ENCODE results near the gene SLC38A10.

GRCh38 chr17:81051080-81051619 lies 16.2 kb downstream of the BAIAP2 start:
- RRBS = no CpG with 5 or more reads among the region's 14 CpGs

GRCh38 chr17:81121708-81122415 lies 43.4 kb upstream of the PVALEF start:
- RRBS = 72% methylated on average over 17 of the region's 71 CpGs

DNA sequence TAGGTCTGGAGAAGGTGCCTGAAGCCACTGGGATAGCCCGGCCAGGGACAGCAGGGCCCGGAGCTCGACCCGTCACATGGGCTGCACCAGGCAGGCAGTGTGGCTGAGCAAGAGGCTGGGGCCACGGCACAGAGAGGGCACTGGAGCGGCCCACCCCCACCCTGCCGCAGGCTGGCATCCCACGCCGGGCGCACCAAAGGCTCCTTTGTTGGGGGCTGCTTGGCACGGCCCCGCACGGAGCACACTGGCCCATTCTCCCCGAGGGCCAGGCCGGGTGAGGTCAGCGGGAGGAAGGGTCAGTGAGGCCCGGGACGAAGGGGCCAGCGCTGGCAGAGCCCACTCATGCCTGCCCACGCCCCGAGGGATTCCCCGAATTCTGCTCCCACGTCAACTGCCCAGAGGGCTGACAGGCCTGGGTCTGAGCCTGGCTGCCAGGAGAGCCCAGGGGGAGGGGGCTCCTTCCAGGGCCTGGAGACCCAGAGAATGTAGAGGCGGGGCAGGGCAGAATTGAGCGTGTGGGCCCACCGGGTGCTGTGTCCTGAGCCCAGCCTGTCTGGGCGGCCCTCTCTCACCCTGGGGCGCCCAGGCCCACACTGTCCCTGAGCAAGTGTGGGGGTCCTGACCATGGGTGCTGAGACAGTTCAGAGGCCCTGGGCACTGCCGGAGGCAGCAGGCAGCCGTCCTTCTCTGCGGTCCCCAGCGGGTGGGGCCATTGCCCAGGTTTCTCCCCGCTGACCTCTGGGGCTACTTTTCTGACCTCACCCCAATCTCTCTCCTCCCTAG lies 36.3 kb upstream of the PVALEF start:
- RRBS = 91% methylated on average over 5 of the region's 33 CpGs

DNA sequence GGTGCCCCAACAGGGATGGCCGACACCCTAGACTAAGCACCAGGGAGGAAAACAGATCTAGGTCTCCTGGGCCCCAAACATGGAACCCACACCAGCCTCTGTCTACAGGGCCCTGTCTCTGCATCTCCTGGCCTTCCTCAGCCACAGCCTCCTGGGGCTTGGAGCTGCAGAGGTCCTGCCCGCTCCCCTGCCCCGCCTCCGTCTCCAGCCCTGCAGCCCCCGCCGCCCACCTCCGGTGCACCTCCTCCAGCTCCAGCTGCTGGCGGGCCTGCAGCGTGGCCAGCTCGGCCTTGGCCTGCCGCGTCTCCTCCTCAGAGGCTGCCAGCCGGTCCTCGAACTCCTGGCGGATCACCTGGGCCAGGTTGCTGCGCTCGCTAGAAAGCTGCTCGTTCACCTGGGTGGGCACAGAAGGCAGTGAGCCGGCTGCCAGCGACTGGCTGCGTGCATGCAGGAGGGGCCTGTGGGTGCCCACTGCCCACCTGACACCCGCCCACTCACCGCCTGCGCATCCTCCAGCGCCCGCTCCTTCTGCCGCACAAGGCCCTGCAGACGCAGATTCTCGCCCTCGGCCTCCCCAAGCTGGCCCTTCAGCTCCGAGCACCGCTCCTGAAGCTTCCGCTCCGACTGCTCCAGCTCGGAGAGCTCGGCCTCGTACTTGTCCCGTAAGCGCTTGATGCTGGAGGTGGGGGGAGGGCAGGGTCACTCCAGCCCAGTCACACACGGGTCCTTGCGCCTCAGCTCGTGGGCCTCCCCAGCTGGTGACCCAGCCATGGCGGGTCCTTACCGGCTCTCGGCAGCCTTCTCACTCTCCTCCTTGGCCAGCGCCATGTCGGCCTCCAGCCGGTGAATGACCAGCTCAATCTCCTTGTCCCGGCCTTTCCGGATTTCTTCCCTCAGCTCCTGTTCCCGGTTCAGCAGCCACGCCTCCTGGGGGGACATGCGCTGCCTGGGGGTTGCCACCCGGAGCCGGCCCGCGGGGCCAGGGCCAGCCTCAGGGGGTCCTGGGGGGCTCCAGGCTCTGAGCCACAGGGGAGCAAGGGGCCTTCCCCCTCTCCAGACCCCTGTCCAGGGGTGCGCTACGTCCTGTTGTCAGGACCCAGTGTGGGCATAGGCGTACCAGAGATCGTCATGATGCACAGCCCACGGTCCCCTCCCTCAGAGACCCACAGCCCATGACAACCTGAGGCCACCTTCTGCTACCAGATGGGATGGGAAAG lies 24.8 kb upstream of the AATK start:
- RRBS = 95% methylated on average over 18 of the region's 62 CpGs

- RRBS = no CpG with 5 or more reads among the region's 15 CpGs
These were observed 1.5 kb downstream of the TEPSIN start for GRCh38 chr17:81237179-81237863.

GRCh38 chr17:81295070-81295908 lies at the start of gene SLC38A10:
TSS of gene SLC38A10 (minus strand) at chr17:81295307.
- RRBS = 4% methylated on average over 23 of the region's 65 CpGs

GRCh38 chr17:81416600-81417016 lies 21.4 kb downstream of the BAHCC1 start:
- RRBS = no CpG with 5 or more reads among the region's 13 CpGs

GRCh38 chr17:81451483-81452078 lies 56.3 kb downstream of the BAHCC1 start:
- RRBS = 94% methylated on average over 4 of the region's 26 CpGs

GRCh38 chr17:81453746-81454157 lies 58.5 kb downstream of the BAHCC1 start:
- RRBS = no CpG with 5 or more reads among the region's 7 CpGs

GRCh38 chr17:81456726-81457643 lies 55.6 kb downstream of the ACTG1 start:
- RRBS = no CpG with 5 or more reads among the region's 15 CpGs

DNA sequence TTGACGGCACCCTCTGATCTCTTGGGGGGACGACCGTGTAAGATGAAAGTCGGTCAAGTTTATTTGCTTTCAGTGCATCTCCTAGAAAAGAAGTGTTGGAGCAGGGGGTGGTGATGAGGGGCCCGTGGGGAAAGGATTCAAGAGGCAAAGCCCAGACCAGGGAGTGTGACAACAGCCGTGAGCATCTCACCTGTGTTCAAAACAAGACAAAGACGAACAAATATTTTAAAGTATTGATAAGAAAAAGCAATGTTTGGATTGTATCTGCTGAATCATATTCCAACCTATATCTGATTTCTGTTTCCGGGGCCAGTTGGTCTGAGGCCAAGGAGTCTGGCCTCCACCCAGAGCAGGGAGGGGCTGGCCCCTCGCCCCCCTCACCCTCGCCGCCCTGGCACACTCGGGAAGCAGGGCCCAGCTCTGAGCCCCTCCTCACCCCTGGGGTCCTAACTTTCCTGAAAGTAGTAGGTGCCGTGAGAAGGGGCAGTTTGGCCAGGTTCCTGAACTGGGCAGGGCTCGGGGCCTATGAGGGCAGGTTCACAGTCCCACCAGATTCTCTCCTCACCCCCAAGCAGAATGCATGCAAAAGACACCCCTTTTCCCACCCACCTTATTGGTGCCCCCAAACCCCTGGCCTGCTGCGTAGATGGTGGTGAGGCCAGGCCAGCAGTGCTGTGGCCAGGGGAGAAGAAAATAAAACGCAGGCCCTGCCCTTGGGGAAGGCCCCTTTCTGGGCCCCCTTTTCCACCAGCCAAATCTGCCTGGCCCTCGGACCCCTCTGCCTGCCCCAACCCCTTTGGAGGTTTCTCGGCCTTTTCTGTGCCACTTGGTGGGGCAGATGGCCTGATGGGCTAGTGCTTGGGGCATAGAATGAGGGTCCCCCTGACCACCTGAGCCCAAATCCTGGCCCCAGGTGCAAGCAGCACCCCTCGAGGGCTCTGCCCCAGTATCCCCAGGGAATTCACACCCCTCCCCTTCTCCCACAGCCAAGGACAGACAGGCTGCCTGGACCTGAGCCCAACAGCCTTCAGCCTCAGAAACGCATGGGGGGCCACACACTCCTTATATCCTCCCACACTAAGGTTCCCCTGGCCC lies 47.8 kb downstream of the ACTG1 start:
- RRBS = no CpG with 5 or more reads among the region's 20 CpGs

DNA sequence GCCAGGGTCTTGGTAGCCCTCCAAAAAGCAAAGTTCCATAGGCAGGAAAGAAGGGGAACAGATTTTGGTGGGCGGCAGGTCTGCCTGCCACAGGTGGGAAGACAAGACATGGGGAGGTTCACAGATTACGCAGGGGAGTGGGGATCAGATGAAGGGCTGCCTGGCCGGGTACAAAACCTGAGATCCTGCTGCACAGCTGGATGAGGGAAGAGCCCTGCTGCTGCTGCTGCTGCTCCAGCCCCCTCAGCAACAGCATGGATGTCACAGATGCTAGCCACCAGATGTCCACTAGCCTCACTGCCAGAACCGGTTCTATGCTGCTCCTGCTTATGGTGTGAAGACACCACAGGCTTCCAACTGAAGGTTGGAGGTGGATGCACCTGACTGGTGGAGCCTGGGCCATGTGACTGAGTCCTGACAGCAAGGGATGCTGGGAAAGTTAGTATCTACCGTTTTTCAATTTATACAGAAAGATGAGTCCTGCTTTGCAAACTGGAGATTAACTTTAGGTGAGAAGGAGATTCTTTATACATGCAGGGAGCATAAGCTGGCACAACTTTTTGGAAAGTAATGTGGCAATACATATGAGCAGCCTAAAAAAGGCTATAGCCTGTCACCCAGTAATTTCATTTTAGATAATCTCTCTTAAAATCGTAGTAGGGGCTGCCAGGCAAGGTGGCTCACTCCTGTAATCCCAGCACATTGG lies 17.6 kb downstream of the ACTG1 start:
- RRBS = no CpG with 5 or more reads among the region's 6 CpGs

GRCh38 chr17:81513079-81513307 lies 394 bp upstream of the ACTG1 start:
- RRBS = 3% methylated on average over 19 of the region's 24 CpGs

- RRBS = no CpG with 5 or more reads among the region's 14 CpGs
These were observed 26.1 kb upstream of the FAAP100 start for GRCh38 chr17:81578107-81578733.

- RRBS = no CpG with 5 or more reads among the region's 16 CpGs
These were observed 7.9 kb downstream of the NPLOC4 start for GRCh38 chr17:81628936-81629431.

GRCh38 chr17:81651554-81652219 lies 4.7 kb downstream of the PDE6G start:
- RRBS = no CpG with 5 or more reads among the region's 28 CpGs

DNA sequence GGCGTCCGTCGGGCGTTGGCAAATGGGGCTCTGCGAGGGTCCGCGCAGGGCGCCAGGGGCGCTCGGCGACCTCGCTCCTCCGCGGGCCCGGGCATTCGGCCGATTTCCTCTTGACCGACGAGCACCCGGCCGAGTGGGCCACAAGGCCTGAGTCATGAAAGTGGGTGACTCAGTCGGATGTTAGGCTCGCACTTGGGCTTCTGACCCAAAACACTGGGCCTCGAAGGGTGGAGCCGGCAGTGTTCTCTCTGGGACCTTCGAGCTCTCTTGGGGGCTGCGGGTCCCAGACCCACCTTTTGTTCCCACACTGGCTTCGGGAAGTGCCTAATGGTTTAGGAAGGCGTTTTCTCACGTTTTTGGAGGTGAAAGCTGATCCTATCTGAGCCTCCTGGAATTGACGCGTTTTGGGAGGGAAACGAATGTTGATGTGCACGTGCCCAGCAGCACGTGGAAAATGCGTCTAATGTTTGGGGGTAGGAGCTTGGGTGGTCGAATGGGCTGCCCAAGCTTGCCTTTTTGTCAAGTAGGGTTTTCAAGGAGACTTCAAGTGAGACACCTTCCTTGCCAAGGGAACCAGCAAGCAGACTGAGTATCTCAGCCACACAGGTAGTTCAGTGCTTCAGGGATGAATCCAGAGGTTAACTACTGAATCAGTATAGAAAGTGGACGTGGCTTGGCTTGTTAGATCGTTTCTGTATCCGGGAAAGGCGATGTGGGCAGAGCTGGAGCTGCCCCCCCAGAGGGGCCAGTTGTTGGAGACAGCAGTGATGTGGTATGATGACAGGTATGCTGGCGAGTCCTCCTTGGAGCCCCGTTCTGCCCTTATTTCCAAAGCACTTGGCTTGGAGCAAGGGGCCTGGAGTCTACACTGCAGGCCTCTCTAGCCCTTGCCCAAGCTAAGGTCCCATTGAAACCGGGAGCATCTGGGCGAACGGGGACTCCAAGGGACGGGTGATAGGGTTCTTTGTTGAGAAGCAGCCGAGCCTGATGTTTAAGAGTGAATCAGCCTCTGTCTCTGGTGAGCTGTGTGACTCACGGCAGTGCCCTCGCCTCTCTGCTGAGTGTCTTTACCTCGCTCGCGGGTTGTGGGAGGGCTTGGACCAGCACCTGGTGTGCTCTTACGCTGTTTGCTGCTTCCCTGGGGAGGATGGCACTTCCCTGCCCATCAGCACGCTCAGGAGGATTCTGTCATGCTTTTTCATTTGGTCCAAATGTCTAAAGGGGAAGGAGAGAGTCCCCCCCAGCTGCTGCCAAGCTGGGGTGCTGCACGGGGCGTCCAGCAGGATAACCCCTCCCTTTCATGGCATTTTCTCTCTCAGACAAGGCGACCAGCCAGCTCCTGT lies 946 bp downstream of the HGS start:
- RRBS = 7% methylated on average over 5 of the region's 58 CpGs

- RRBS = no CpG with 5 or more reads among the region's 37 CpGs
These were observed 1.3 kb downstream of the SLC25A10 start for GRCh38 chr17:81713066-81714114.

- RRBS = 57% methylated on average over 5 of the region's 45 CpGs
These were observed 23.6 kb downstream of the SLC25A10 start for GRCh38 chr17:81735160-81736531.

- RRBS = 42% methylated on average over 20 of the region's 37 CpGs
These were observed 6.6 kb upstream of the PPP1R27 start for GRCh38 chr17:81841266-81842047.

Measured in islet of Langerhans (tissue), 1 donor.